Cardiac septum (tissue), 1 donor: Measurements from ENCODE around the genes SRCIN1 and FBXO47.

DNA sequence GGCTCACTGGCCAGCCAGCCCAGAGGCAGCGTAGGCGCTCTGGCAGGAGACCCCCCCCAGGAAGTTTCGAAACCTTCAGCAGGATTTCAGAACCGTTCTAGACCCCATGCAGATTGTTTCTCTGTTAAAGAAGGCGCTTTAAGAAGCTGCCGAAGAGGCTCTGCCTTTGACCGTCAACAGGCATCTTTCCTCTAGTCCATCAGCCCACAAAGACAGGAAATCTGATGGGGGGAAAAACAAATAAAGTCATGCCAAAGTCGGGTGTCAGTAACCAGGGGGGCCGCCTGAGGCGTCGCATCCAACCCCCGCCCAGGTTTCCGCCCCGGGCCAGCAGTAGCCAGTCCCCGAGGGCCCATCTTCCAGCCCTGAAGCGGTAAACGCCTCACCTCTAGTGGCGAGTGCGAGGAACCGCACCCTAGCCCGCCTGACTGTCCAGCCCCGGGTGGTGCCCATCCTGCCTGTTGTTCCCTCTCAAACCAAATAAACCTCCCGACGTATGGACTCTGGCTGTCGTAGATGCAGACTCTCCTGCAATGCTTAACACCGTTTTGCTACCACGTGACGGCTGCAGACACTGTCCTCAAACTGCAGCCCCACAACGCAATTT lies 79.6 kb upstream of the TBC1D3K start:
- PRO-cap, result no peak

GRCh38 chr17:38295647-38295989 lies 1.4 kb upstream of the MRPL45 start:
- PRO-cap, result no peak

GRCh38 chr17:38417349-38417997 lies 10.8 kb upstream of the ARHGAP23 start:
- PRO-cap, result no peak

GRCh38 chr17:38434262-38434644 lies 6.0 kb downstream of the ARHGAP23 start:
- PRO-cap, result no peak

- PRO-cap, result unidirectional peak, minus-strand start at chr17:38454608; bidirectional peak, plus-strand start at chr17:38454980, minus-strand start at chr17:38454646
Measured at GRCh38 chr17:38454524-38455170, 26.4 kb downstream of the ARHGAP23 start.

DNA sequence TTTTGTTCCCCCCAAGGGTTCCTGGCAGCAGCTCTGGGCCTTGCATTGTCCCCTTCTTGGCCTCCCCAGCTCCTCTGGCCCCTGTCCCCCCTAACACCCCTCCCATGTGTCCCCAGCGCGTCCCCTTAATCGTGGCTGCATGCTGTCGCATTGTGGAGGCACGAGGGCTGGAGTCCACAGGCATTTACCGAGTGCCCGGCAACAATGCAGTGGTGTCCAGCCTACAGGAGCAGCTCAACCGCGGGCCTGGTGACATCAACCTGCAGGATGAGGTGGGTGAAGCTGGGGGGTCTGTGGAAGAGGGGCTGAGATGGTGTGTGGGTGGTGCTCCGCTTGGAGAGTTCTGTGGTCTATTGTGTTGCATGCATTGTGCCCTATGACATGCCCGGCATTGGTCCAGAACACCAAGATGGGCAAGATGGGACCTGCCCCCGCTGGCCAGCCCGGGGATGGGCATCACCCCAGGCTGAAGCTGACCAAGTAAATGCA lies 54.2 kb downstream of the ARHGAP23 start:
- PRO-cap, result no peak

GRCh38 chr17:38484126-38484495 lies 55.8 kb downstream of the ARHGAP23 start:
- PRO-cap, result no peak

DNA sequence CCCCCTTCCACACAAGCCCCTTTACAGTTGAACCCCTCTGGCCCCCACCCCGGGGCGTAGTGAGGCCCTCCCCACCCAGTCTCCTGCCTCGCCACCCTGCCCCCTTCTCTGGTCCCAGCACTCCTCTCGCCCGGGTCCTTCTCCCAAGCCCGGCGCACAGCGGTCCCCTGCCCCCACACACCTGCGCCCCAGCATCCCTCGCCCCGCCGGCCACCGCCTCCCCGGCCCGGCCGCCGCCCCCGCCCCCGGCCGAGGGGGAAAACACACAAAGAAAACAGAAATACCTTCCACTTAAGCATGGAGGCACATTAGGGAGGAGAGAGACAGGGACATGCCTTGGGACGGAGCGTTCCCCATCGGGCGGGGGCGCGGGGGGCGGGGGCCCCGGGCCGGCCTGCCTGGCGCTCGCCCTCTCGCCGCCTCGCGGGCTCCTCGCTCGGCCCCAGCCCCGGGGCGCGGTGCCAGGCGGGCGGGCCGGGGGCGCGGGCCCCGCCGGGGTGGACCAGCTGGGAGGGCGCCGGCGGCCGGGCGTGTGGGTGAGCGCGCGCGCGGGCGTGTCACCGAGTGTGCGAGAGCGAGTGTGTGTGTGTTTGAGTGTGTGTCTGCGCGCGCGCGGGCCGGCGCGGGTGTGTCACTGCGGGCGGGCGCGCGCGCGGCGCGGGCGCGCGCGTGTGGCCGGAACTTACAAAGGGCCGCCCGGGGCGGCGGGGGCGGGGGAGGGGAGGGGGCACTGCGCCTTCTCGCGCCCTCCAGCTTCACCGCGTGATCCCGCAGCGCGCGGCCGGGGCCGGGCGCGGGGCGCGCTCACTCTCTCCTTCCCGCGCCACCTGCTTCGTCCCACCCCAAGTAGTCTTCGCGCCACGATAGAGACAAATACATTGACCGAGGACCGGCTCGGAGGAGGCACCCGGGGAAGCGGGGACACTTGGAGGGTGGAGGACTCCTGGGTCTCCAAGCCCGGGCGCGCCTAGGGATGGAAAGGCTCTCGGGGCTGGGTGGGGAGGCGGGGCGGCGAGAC lies at the start of gene SRCIN1:
Gene SRCIN1 (minus strand): TSS at position 604 of the 1,018 bp plus-strand sequence.
- PRO-cap, result no peak

DNA sequence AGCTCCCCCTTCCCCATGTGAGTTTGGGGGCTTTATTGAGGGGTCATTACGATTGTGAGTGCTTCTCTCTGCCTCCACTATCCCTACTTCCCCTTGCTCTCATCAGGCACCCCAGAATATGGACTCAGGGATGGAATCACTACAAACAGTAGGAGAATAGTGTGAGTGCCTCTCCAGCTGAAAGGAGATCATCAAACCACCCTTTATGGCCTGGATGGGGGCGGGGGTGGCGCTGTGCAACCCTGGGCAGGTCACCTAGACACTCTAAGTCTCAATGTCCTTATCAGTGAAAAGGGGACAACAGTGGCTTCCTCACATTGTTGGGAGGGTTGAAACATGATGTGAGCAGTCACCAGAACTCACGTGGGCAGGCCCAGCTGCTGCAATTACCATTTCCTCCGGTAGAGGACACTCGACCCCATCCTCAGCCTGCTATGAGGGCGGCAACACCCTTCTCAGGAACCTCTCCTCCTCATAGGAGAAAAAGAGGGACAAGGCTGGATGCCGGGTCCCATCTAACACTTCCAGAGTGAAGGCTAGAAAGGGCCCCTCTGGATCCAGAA lies 2.1 kb upstream of the EPOP start:
- PRO-cap, result no peak

GRCh38 chr17:38701281-38701873 lies 3.7 kb upstream of the MLLT6 start:
- PRO-cap, result no peak

DNA sequence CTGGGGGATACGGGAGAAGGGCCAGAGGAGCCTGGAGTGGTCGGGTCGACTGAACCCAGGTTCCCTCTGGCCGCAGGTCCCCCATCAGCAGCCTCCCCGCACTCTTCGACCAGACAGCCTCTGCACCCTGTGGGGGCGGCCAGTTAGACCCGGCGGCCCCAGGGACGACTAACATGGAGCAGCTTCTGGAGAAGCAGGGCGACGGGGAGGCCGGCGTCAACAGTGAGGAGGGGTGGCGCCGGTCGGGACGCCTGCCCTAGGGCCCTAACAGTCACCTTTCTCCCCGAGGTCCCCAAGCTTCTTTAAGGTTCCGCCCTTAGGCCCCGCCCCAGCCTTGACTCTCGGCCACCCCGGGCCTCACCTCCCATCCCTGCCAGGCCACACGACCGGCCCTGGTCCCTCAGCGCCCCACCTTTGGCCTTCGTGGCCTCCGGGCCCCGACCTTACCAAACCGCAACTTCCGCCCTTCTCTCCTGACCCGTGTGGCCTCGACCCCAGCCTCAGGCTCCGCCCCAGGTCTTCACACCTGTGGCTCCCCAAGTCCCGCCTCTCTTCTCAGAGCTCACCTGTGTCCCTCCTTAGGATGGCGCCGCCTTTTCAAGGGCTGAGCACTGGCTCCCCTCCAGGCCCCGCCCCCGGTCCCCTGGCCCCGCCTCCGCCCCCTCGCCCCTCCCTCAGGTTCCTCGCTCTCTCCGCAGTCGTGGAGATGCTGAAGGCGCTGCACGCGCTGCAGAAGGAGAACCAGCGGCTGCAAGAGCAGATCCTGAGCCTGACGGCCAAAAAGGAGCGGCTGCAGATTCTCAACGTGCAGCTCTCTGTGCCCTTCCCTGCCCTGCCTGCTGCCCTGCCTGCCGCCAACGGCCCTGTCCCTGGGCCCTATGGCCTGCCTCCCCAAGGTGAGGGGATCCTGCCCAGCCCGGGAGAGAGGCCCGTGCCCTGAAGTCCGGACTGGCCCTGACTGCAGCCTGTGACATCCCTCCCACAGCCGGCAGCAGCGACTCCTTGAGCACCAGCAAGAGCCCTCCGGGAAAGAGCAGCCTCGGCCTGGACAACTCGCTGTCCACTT lies 10.1 kb upstream of the CISD3 start:
- PRO-cap, result no peak

GRCh38 chr17:38724357-38725164 lies 5.6 kb upstream of the CISD3 start:
- PRO-cap, result no peak

GRCh38 chr17:38742460-38743149 lies 5.5 kb downstream of the PCGF2 start:
- PRO-cap, result no peak

GRCh38 chr17:38748723-38749162 lies 607 bp upstream of the PCGF2 start:
- PRO-cap, result no peak

GRCh38 chr17:38796493-38796840 lies 2.9 kb downstream of the PIP4K2B start:
- PRO-cap, result no peak

DNA sequence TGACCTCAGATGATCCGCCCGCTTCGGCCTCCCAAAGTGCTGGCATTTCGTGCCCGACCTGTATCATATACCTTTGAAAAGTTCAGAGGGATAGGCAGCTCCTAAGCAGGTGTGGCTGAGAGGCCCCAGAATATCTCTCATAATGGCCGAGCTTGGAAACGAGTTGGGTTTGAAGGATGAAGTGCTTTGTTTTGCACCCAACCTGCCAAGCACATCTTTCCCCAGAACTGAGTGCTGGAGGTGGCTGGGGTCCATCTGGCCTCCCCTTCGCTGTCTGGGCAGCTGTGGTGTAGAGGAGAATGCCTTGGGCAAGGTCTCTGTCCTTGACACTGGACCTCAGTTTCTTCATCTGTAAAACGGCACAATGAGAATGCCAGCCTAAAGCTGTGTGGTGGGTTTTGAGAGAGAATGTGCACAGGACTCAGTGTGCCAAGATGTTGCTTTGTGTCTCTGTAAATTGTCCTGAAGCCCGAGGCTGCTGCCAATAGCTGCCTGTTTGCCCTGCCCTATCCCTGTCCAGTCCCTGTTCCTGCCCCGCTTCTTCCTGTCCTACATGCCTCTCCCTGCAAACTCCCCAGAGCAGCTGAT lies 15.2 kb downstream of the LASP1 start:
- PRO-cap, result no peak

DNA sequence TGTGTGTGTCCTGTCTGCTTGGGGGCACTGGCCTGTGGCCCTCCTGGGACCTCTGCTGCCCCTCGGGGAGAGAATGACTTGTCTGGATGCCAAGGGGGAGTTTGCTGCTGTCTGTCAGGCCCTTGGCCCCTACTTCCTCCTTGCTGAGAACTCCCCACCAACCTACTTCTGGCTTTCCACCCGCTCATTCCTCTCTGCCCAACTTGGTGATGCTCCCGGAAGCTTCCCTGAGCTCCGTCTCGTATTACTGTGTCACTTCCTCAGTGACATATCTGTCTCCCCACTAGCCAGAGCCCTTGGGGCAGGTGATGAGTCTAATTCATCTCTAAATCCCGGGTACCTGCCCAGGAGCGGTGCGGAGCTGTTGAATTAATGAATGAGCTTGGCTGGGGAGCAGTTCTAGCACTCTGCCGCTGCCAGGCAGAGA lies 45.3 kb downstream of the FBXO47 start:
- PRO-cap, result no peak

DNA sequence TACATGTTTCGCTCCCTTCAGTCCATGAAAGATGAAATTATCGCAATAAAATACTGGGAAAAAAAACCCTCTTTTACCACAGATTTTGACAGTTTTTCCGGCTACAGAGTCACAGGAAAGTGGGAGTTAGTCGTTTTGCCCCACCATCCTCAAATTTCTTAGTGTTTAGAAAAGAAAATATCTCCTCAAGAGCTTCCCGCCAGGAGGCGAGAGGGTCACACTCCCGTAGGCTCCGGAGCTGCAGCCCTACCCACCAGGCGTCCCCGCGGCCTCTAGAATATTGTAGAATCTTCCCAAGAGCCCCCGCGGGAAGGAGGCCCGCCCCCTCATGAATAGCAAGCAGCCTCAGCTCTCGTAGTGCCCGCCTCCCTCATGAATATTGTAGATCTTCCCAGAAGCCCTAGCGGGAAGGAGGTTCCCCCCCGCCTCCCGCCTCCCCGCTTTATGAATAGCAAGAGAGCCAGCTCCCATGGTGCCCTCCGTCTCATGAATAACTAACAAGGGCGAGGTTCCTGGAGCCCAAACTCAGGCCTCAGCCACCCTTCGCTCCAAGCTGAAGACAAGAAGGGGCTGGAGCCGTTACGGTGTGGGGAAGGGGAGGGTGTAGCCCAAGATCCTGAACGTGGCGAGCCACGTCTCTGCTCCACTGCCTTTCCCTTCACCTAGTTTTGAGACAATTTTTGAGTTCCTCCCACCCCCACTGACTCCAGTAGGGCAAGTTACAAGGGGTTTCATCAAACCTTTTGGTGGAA lies at the start of gene FBXO47:
Gene FBXO47 (minus strand): TSS at position 252 of the 752 bp plus-strand sequence.
- PRO-cap, result bidirectional peak, plus-strand start at position 445 of the sequence, minus-strand start at position 274 of the sequence

DNA sequence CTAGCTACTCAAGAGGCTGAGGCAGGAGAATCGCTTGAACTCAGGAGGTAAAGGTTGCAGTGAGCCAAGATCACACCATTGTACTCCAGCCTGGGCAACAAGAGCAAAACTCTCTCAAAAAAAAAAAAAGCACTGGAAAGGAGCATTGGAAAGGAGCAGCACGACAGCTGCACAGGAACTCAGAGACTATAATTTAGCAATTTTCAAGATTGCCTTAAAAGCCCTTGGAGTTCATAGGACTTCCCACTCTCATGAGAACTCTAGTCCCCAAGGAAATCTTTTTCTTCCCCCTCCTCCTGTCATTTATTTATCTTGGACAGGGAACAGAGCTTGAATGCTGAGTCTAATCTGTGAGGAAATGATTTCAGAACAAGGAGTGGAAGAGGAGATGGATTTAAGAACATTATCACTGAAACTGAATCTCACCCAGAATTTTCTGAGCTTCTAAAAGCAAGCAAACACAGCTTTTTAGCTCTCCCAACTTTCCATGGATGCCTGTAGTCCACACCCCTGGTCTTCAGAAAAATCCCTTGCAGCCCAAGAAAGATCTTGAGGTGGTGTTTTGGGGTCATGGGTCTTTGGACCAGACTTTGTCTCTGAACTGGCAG lies 68.9 kb downstream of the PLXDC1 start:
- PRO-cap, result bidirectional peak, plus-strand start at position 367 of the sequence, minus-strand start at position 190 of the sequence

DNA sequence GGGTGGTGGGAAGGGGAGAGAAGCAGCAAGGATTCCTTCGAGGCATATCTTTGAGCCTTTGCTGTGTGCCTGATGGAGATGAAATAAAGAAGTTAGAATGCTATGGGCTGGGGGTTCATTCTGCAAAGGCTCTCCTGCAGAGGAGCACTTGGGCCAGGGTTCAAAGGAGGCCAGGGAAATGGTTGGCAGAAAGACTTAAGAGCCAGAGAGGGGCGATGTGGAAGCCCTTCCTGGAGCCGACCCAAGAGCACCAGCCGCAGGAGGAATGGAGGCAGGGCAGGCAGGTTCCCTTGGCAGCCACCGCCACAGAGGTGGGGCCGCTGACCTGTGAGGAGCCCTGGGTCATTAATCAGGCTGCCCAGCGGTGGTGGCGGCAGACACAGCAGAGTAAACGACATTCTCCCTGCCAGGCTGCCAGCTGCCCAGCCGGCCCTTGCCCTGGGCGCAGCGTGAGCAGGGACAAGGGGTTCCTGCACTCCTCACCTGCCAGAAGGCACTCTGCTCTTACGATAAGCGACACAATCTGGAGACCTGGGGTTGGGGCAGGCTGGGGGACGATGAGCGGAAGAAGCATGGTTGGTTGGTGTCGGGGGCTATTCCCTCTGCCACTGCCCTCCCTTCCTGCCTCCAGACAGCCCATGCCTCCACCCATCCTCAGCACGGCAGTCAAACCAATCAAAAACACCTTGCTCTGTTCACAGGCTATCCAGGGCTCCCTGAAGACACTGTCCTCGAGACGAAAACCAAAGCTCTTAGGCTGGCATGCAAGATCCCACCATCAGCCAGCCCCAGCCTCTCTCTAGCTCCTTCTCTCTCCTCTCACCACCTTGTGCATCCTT lies 40.9 kb downstream of the PLXDC1 start:
- PRO-cap, result no peak